Mucosa of descending colon (tissue), 1 donor: ENCODE measurements around a stretch of chr17.

- PRO-cap, result bidirectional peak, plus-strand start at chr17:62479878, minus-strand start at chr17:62479573
These were observed 1.0 kb downstream of the TLK2 start for GRCh38 chr17:62479655-62480089.

DNA sequence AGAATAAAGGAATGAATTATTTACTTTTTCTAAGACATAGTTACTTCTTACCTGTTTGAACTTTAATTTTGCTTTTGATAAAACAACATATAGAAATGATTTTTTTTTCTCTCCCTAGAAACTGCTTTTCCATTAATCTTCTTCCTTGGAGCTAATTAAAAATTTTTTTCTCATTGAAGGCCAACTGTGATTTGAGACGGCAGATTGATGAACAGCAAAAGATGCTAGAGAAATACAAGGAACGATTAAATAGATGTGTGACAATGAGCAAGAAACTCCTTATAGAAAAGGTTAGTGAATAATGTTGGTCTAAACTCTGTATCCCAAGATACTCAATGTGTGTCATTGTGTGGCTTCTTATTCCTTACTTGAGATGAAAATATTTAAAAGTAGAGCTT lies 67.6 kb upstream of the MRC2 start:
- PRO-cap, result no peak

- PRO-cap, result no peak
These were observed 11.2 kb upstream of the MRC2 start for GRCh38 chr17:62616275-62616678.

DNA sequence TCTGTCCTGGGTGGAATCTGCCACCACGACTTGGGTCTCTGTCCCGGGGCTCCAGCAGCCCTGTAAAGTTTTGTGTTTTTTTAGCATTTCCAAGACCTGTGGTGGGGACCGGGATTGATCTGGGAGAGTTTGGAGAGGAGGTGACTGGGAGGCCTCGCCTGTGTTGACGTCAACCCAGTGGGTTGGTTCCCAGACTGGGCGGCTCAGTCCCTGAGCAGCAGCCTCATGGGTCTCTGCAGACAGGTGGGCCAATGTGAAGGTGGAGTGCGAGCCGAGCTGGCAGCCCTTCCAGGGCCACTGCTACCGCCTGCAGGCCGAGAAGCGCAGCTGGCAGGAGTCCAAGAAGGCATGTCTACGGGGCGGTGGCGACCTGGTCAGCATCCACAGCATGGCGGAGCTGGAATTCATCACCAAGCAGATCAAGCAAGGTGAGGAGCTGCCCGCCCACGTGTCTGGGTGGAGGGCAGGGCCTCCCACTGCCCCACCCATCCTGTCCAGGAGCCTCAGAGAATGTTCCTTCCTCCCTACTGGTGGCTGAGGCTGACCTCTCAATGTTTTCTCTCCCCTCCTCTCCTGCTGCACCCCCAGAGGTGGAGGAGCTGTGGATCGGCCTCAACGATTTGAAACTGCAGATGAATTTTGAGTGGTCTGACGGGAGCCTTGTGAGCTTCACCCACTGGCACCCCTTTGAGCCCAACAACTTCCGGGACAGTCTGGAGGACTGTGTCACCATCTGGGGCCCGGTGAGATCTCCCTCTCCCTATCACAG lies 44.1 kb downstream of the MRC2 start:
- PRO-cap, result no peak

GRCh38 chr17:62679716-62680373 lies 52.4 kb downstream of the MRC2 start:
- PRO-cap, result no peak

DNA sequence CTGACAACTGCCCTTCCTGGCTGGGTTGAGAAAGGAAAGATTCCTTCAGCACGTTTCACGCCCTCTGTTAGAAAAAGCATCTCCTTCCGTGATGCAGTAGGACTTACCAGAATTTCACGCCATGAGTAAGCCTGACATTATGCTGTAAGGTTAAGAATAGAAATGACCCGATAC lies 17.6 kb downstream of the MARCHF10 start:
- PRO-cap, result no peak

- PRO-cap, result no peak
These were observed 1.6 kb upstream of the CYB561 start for GRCh38 chr17:63447644-63448075.

GRCh38 chr17:63460816-63461198 lies 14.7 kb upstream of the CYB561 start:
- PRO-cap, result no peak

DNA sequence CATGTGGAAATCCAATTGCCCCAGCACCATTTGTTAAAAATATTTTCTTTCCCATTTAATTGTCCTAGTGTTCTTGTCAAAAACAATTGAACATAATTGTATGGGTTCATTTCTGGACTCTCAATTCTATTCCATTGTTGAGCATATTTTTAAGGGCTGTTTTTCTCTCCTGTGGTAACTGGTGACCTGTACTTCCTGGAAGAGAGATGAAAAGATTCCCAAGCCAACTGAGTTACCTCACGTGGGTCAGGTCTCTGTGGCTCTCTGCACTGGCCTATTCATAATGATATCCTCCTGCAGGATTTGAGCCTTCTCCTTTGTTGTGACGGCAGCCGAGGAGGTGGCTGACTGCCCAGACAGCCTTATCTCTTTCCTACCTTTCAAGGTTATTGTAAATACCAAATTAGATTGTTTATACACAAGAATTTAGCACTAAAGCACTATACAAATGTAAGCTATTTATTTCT lies 2.7 kb upstream of the ACE start:
- PRO-cap, result no peak

DNA sequence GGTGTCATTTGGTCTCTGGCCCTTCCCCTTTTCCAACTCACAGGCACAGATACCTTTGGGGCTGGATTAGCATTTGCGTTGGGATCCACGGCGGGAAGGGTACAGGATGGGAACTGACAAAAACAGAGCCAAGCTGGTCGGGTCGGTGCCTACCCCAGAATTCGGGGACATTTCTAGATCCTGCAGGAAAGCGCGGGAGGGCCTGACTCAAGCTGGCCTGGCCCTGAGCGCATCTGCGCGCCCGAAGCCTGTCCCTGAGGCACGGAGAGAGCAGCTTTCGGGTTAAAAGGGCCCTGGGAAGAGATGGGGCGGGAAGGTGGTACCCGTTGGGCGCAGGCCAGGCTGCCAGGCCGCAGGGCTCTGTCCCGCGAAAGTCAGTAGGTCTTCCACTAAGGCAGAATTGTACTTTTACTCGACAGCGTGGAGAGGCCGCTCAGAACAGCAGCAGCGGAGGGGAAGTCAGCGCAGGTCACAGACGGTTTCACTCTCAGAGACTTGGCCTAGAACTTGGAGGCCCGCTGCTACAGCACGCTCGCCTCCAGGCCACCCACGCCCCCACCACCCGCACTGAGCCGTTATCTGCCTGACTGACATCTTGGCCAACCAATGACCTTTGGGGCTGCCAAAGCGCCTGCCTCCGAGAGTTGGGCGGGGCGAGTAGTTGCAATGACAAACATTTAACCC lies 502 bp upstream of the DCAF7 start:
- PRO-cap, result bidirectional peak, plus-strand start outside the sequence, minus-strand start at position 569 of the sequence

GRCh38 chr17:63675767-63676459 lies 24.0 kb downstream of the LIMD2 start:
- PRO-cap, result bidirectional peak, plus-strand start at chr17:63676160, minus-strand start at chr17:63675841

GRCh38 chr17:63683239-63683785 lies 16.6 kb downstream of the LIMD2 start:
- PRO-cap, result no peak

DNA sequence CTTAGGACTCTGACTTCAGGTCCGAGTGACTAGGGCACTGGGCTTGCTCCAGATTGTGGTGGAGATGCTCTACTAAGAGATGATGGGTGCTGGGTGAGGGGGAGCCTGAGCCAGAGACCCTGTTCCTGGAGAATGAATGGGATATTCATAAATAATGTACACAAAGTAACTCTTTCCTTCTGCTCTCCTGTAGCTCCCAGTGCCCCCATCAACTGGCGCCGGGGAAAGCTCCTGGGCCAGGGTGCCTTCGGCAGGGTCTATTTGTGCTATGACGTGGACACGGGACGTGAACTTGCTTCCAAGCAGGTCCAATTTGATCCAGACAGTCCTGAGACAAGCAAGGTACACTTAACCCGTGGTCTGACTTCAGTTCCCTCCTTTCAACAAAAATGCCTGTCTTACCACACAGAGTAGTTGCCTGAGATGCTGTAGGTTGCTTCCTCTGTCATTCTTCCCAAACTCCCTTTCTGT lies 9.8 kb downstream of the LIMD2 start:
- PRO-cap, result no peak

GRCh38 chr17:63740818-63741212 lies 784 bp downstream of the STRADA start:
- PRO-cap, result bidirectional peak, plus-strand start at chr17:63741097, minus-strand start at chr17:63740971

- PRO-cap, result no peak
These were observed 6.5 kb upstream of the STRADA start for GRCh38 chr17:63748153-63748384.

DNA sequence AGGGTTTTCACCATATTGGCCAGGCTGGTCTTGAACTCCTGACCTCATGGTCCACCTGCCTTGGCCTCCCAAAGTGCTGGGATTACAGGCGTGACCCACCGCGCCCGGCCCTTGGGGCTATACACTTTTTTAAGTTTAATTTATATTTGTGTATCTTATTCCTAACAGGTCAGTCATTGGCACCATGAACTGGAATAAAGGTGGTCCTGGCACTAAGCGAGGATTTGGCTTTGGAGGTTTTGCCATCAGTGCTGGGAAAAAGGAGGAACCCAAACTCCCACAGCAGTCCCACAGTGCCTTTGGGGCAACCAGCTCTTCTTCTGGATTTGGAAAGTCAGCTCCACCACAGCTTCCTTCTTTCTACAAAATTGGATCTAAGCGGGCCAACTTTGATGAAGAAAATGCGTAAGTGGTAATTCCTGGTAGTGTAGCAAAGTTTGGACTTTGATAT lies 12.9 kb downstream of the DDX42 start:
- PRO-cap, result no peak

DNA sequence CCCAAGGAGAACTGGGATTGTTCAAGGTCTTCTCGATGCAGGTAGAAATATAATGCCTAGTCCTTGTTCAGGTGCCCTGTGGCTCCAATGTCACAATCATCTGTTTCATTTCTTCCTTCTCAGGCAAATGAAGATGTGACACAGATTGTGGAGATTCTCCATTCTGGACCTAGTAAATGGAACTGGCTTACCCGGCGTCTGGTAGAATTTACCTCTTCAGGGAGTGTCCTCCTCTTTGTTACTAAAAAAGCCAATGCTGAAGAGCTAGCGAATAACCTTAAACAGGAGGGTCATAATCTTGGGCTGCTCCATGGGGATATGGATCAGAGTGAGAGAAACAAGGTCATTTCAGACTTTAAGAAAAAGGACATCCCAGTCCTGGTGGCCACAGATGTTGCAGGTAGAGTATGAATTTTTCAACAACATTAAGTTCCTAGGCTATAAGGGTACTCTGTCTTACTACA lies 15.4 kb upstream of the PSMC5 start:
- PRO-cap, result no peak

DNA sequence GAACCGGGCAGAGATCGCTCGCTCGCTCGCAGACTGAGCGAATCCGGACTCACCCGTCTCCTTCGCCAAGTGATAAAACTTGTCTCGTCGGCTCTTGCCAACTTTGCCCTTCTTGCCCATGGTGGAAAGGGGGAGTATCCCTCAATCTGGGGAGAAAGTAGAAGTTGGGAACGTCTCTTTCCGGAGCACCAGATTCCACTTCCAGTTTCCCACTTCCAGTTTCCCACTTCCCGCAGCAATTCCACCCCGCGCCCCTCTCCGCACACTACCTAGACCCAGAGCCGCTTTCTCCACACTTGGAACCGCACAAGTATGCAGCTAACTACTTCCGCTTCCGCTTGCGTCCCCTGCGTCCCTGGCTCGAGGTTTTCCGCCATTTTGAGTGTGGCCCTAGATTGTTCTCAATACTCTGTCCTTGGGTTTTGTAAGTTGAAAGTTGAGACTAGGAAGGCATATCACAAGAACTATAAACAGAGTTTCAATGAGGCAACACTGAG lies 400 bp upstream of the PSMC5 start:
- PRO-cap, result bidirectional peak, plus-strand start outside the sequence, minus-strand start at position 314 of the sequence

DNA sequence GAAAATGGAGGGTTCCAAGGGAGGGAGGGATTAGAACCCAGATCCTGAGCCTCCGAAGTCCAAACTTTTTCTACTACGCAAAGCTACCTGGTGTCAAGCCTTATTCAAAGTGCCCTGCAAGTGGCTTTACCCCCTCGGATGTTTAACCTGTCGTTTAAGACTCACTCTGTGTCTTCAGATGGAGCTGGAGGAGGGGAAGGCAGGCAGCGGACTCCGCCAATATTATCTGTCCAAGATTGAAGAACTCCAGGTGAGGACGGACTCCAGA lies 431 bp upstream of the FTSJ3 start:
- PRO-cap, result no peak

GRCh38 chr17:63829244-63829736 lies 1.8 kb upstream of the FTSJ3 start:
- PRO-cap, result no peak